ENCODE measurements around a stretch of chr18.

DNA sequence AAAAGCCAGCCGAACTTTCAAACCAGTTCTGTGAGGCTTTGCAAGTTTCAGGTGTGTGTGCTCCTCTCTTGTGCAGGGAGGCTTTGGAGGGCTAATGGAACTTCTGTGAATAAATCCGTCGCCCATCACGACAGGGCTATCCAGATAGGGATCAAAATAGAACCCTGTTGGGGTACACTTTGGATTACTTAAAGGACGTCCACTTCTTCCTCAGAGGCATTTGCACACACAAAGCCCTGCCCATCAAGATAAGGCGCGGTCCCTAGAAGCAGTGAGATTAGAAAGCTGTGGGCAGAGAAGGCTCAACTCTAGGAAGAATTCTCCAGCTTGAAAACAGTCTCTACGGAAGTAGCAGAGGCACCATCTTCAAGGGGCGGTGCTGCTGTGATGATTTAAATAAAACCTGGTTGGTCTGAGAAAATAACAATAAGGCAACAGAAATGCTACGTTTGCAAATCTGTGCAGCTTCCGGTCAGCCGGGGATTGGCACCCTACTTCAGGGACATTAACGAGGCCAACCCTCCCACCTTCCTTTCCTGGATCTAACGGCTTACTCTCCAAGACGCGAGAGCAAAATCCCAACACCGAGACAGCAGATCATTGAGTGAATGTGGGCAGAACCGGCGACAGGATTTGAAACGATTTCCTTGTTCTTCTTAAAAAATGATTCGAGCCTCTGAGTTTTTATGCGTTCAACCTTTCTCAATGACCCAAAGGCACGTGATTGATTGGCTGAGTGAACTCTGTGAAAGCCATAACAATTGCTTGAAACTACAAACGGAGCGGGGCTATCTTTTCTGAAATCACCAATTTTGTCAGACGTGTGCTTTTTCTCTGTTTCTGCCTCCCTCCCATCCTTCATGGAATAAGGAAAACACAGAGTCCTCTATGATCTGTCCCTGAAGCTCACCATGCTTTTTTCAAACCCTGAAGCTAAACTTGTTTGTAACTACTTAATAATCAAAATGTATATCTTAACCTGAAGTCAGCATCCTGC, 93.6 kb upstream of the ZNF516 start:
- PRO-cap, result no peak

DNA sequence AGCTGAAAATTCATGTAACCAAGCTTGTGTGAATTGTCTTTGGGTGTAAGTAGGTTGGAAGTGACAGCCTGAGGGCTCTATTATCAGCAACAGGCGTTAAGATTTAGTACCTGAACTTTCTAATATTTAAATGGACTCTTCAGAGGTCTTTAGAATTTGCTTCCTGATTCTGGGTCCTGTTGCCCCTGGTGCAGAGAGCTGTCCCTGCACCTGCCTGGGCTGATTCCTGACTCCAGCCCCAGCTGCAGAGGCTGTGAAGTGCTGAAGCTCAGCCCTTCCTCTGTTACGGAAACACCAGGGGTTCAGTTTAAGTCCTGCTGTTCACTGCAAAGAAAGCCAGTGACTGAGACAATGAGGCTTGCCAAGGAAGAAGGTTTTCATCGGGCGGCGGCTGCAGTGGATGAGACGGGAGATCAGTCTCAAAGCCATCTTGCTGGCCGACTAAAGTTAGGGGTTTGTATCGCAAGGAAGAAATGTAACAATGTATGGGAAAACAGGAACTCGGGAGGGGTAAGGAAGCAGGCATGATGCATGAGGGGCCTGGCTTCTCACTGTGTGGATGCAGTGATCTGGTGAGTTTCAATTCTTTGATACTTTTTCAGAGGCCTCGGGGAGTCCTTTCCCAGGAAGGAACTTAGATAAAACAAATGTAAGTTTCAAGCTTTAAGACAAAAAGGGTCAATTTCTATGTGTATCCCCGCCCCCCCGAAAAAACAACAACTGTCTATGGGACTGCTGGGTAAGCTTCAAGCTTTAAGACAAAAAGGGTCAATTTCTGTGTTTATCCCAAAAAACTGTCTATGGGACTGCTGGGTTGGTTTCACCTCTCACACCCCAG, 142.3 kb upstream of the ZNF236 start:
- PRO-cap, result no peak

- PRO-cap, result no peak
Observed at GRCh38 chr18:76822203-76822335, 288 bp upstream of the ZNF236 start.

- PRO-cap, result no peak
Observed at GRCh38 chr18:76823520-76824179, 1.3 kb downstream of the ZNF236 start.

DNA sequence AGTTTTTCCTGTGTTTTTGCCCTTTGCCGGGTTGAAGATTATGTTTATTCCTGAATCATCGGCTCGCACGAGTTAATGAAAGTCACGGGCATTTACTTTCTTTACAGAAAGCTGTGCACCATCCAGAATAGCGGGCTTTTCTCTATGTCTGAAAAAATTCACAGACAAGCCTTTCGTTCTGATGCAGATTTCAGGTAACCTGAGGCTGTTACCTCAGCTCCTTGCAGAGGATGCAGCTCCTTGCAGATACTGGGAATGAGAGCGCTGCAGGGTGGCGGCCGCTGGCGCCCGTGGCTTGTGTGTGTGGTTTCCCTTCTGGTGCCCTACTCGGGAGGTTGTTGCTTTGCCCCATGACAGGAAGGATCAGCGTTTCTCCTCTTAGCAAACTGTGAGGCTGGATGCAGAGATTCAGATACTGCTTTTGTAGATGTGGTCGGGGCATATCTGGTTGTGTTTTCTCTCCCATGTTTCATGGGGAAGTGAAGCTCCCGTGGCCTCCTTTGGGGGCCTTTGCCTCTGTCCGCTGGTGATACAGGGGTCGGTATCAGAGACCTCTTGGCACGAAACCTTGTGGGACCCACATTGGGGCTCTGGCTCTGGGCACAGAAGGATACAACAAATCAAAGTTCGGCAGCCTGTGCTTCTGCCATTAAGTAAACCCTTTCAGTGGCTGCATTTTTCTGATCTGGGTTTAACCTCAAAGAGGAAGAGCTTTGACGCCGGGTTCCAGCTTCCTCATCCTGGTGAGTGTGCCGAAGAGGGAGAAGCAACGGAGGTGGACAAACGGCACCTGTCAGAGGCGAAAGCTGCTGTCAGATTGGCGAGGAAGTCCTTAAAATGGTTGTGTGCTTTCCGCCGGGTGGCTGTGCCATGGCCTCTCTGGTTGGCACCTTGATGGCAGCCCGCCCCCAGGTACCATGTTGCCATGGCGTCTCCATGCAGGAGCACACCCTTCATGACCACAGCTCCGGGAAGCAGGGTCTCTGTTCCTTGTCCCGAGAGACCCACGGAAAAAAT, 127.8 kb downstream of the MBP start:
- PRO-cap, result no peak

- PRO-cap, result no peak
Observed at GRCh38 chr18:77054060-77054580, 78.5 kb downstream of the MBP start.

DNA sequence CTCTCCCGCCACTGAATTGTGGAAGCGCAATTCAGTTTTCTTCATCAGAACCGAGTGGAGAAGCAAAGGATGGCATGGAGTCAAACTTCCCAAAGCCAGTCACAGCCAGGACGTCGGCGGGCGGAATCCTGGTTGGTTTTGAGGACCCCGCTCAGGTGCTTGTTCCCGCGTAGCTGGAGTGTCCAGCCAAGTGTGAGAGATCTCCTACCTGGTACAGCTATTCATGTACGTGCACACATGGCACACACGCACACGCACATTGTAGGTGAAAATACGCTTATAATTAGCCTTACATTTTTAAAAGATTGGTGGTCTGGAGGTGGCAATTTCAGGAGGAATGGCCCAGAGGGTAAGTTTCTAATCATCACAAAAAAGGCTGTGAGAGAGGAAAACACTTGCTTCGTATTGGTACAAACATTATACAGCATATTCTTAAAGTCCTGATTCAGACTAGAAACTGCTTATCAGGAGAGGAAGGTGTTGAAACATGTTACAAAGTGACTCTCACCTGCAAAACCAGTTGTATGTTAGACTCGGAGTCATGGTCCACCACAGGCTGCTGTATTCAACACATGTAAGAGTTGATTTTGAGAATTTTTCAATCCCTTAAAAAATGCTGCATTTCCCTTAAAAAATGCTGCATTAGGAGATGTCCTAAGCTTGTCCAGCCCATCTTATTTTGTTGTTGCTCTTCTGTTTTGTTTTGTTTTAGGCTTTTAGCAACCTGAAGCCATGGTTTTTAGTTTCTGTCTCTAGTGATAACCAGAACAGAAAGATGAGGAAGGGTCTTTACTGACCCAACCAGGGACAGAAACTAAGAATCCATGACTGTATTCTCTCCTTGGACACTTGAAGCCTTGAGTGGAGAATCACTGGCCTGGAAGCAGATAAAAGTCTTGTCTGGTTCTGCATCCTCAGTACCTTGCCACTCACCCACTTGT, 61.6 kb downstream of the MBP start:
- PRO-cap, result no peak

GRCh38 chr18:77114273-77115391, 18.0 kb downstream of the MBP start:
- PRO-cap, result no peak

GRCh38 chr18:77207269-77207840, 42.3 kb upstream of the GALR1 start:
- PRO-cap, result no peak

- PRO-cap, result no peak
Observed at GRCh38 chr18:77870052-77870701, 620.5 kb downstream of the GALR1 start.

DNA sequence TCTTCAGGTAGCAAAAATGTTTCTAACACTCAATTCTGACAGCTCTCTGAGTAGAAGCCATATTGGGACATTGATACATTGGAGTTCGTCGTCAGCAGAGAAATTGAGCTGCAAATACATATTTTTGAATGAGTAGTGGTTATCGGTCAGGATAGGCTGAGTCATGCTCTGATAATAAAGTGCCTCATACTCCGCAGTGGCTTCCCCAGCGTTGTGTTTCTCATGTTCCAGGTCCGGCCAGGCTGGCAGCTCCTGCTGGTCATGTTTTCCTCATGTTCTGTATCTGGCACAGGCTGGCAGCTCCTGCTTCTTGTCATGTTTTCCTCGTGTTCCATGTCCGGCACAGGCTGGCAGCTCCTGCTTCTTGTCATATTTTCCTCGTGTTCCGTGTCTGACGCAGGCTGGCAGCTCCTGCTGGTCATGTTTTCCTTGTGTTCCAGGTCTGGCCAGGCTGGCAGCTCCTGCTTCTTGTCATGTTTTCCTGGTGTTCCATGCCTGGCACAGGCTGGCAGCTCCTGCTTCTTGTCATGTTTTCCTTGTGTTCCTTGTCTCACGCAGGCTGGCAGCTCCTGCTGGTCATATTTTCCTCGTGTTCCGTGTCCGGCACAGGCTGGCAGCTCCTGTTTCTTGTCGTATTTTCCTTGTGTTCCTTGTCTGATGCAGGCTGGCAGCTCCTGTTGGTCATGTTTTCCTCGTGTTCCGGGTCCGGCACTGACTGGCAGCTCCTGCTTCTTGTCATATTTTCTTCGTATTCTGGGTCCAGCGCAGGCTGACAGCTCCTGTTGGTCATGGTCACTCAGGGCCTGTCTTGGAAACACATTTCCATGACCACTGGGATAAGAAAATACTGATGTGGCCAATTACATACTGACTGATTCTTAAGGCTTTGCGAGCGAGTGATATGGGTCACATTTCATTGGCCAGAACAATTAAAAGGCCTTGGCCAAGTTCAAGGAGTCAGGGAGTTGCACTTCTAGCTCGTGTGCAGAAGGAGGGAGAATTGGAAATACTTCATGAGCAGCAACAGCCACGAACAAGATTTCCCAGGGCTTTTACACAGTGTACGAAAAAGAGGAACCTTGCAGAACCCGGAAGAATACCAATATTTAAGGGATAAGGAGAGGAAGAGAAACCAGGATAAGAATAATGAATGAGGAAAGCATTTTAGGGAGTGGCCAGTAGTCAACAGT, 149.1 kb downstream of the ATP9B start:
- PRO-cap, result no peak

DNA sequence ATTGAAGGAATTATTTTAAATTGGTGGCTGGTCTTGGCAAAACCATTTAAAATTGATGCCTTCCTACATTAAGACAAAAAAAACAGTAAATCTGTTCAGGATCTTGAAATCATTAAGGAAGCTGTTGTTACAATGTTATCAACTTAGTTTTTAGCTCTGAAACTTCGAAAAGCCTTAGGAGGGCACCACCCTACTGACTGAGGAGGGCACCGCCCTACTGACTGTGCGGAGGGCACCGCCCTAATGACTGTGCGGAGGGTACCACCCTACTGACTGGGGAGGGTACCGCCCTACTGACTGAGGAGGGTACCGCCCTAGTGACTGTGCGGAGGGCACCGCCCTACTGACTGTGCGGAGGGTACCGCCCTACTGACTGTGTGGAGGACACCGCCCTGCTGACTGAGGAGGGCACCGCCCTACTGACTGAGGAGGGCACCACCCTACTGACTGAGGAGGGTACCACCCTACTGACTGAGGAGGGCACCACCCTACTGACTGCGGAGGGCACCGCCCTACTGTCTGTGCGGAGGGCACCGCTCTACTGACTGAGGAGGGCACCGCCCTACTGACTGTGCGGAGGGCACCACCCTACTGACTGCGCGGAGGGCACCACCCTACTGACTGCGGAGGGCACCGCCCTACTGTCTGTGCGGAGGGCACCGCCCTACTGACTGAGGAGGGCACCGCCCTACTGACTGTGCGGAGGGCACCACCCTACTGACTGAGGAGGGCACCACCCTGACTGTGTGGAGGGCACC, 150.2 kb upstream of the NFATC1 start:
- PRO-cap, result no peak

DNA sequence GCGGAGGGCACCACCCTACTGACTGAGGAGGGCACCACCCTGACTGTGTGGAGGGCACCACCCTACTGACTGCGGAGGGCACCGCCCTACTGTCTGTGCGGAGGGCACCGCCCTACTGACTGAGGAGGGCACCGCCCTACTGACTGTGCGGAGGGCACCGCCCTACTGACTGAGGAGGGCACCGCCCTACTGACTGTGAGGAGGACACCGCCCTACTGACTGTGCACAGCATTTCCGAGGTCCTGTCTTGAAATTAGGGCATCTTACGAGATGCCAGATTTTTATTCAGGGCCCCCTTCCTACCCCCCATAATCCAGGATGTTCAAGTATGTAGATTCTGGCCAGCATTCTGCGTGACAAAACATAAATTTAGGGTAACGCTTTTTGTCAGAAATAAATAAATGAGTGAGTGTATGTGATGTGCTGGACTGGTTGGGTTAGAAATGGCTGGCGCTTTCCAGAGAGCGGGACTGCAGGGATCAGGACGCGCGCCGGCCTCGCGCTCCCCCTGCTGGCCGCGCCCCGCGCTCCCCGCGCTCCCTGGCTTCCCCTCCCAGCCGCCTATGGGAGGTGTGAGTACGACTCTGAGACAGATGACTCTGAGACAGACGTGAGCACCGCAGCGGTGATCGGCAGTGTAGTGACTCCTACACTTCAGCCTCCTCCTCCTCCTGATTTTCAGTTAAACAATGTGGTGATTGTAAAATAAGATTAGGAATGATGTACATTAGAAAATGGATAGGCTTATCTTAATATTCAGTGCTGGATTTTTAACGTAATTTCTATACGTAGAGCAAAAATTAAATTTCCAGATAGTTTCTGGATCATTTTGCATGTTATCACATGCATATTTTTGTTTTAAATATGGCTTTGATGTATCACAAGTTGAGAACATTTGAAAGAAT, 149.3 kb upstream of the NFATC1 start:
- PRO-cap, result no peak

DNA sequence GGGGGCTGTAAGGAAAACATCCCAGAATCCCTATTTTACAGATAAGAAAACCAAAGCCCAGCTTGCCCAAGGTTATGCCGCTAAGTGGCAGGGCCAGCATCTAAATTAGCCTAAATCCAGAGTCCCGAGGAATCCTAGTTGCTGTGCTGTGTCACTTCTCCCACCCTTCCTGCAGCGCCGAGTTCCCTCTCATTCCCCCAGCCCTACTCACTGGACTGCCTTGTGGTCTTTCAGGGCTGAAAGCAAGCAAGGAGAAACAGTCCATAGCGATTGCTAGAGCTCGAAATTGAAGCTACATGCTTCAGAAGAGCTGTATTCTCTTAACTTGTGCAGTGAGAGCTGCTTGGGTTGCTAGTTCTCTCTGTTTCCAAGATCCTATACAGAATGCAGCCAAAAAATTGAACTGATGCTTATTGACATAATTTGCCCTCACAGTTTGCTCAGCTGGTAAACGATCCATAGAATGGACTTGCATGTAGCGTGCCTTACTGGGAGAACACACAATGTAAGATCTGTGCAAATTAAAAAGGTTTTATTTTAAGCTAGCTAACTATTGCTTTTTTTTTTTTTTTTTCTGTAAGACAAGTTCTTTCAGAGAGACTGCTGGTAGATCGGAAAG, 143.4 kb upstream of the NFATC1 start:
- PRO-cap, result no peak

- PRO-cap, result no peak
Observed at GRCh38 chr18:79382856-79383059, 13.0 kb upstream of the NFATC1 start.

DNA sequence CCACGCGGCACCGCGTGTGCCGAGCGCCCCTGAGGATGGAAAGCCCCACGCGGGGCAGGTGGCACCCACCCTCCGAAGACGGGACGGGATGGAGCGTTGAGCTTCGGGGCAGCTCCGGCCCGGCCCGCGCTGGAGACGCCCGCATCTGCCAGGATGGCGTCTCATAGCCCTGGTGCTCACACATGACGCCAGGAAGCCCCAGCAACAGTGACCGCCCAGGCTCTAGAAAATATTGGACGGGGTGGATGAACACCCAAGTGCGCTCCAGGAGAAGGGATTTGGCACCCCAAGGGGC, 2.5 kb upstream of the NFATC1 start:
- PRO-cap, result no peak

GRCh38 chr18:79399746-79400581, 4.2 kb downstream of the NFATC1 start:
- PRO-cap, result no peak

DNA sequence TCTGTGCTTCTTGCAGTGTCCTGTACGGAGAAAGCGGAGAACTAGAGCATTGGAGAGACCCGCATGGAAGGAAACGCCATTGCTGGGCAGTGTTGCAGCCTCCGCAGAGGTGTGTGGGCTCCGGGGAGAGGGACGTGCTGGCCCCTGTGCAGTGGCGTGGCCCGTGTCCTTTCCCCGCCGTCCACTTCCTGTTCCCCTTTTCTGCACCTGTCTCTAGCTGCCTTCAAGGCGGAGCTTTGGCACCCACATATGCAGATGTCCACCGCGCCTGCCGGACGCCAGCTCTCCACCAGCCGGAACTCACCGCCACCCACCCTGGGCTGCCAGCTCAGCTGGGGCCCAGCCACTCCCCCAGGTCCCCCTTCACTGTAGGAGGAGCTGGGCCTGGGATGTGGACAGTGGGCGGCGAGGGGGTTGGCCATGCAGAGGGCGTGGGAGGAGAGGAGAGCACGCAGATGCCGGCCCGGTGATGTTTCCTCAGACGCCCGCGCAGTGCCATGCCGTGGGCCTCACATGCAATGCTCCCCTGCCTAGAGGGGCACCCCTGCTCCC, 113.4 kb downstream of the NFATC1 start:
- PRO-cap, result no peak

DNA sequence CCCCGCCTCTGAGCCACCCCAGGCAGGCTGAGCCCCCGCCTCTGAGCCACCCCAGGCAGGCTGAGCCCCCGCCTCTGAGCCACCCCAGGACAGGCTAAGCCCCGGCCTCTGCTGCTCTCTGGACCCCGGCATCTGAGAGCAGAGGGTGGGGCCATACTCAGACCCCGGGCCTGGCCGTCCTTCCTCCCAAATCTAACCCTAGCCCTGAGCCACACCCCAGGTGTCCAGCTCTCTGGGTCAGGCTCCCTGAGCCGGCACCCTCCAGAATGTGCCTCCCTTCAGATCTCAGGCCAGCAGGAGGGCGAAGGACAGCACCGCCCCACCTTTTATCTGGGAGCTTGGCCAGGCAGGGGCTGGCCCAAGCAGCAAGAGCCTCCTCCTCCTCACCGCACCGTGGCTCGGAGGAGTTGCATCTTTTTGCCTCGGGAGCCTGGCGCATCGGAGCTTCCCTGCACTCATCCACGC, 69.2 kb upstream of the CTDP1 start:
- PRO-cap, result no peak

- PRO-cap, result no peak
Observed at GRCh38 chr18:79681433-79682227, 2.0 kb downstream of the CTDP1 start.

Measured in mesothelial cell of epicardium (in vitro differentiated cells).